ENCODE data around the gene LEAP2.

DNA sequence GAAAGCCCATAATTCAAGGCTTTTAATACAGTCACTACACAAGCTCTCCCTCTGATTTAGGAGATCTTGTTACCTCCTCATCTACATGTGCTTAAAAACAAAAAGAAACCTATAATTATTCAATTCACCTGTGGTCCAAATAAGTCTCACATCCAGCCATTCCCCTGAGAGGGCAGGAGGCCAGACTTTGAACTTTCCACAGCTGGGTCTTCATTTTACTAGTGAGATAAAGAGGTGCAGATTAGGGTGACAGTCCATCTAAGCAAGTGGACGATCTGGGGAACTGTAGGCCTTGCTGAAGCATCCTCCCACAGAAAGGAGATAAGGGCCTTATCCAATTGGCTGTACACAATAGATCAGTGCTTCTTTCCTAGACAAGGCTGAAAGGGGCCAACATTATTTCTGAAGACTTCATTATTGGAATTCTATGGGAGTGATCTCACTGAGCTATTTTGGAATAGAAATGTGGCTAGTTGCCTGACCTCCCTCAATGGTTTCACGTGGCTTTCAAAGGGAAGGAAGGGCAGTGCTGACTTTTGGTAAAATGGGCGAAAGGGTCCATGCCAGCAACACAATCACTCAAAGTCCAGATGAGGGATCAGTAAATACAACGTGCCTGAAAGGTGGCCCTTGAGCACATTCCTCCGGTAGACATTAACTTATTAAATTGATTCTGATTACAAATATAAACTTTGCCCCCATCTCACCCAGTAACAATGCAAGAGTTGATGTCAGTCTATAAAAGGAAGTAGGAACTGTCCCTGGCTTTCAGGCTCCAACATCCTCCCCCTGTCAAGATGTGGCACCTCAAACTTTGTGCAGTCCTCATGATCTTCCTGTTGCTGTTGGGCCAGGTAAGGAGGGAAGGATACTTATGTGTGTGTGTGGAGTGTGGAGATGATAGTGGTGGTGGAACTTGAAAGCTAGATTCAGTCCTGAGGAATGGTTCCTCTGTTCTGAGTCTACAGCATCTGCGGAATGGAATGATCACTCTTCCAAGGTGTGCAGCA lies at the start of gene LEAP2:
Gene LEAP2 (plus strand): TSS at position 771 of the 1,010 bp plus-strand sequence.
- PRO-cap = no peak

GRCh38 chr5:132915669-132915914 lies 42.1 kb downstream of the LEAP2 start:
- PRO-cap = no peak

DNA sequence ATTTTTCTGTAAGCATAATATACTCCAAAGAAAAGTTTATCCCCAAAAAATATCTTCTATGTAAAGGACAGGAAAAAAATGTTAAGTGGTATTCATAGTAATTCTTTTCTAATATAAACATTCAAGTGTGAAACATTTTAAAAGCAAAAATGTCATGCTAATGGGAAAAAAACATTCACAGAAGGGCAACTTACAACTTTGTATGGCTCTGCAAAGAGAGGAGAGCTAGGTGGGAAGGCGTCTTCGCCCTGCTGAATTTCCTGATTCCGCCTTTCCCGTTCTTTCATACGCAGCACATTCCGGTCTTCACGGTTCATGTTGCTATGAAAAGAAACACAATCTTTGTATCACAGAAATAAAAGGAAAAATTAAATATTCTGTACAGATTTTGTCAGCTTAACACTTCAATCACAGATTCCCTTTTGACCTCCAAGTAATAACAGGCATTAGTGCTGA lies 26.5 kb downstream of the AFF4 start:
- PRO-cap = no peak

GRCh38 chr5:132942239-132942720 lies 21.2 kb downstream of the AFF4 start:
- PRO-cap = no peak

DNA sequence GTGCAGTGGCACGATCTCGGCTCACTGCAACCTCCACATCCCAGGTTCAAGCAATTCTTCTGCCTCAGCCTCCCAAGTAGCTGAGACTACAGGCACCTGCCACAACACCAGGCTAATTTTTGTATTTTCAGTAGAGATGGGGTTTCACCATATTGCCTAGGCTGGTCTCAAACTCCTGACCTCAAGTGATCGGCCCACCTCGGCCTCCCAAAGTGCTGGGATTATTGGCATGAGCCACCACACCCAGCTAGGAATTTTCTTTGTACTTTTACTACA lies 11.9 kb downstream of the AFF4 start:
- PRO-cap = no peak

DNA sequence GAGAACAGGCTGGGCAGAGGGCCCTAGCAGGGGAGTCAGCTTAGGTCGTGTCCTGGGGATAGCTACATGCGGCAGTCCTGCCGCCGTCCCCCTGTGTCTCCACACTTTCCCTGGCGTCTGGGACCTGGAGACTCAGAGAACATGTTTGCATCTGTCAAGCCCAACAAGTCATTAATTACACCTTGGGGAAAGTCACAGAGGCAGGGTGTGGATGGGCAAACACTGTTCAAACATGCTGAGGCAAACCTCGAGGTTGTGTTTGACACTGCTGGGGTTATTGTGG lies 123.6 kb downstream of the C5orf15 start:
- PRO-cap = no peak

- PRO-cap = no peak
These were observed 24.0 kb upstream of the TCF7 start for GRCh38 chr5:134090366-134091034.

DNA sequence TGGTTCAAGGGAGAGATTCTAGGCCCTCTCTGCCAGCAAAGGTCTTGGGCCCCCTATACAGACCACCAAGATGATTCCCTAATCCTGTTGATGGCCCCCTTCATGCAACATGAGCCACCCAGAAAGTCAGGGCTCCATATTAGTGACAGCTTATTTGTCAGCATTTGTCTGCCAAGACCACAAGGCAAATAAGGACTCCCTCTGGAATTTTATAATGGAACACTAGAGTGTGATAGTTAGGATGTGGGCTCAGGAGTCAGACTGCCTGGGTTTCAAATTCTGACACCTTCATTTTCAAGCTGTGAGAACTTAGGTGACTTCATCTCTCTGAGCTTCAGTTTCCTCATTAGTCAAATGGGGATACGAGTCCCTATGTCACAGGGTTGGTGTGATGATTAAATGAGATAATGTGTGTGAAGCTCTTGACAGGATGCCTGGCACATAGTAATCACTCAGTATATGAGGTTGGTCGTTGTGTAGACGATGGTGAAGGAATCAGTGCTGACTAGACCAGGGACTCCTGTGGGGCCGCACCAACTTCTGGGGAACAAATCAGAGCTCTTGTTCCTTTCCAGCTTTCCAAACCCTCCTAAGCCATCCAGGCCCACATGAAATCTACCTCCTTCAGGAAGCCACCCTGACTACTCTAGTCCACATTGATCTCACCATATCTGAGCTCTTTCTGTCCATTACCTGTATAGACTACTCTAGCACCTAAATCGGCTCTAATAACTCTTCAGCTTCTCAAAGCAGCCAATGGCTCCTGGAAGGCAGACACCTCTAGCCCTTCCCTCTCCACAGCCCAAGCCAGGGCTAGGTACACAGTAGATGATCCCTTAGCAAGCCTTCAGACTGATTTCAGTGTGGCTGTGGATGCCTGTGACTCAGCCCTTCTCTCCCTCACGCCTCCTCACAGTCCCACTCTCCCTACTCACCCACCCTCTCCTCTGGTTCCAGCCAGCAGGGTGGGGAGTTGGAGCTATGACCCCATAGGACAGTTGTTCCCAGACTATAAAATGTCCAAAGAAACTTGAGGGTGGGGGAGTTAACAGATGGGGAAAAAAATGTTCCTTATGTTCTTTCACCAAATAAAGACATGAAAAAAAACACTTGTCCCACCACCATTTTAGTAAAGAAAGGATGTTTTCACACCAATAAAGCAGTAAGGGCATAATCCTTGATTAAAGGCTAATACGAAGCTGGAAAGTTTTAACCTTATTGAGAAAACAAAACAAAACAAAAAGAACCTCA lies 2.5 kb upstream of the TCF7 start:
- PRO-cap = no peak

- PRO-cap = no peak
These were observed 8.7 kb downstream of the TCF7 start for GRCh38 chr5:134123165-134123661.

DNA sequence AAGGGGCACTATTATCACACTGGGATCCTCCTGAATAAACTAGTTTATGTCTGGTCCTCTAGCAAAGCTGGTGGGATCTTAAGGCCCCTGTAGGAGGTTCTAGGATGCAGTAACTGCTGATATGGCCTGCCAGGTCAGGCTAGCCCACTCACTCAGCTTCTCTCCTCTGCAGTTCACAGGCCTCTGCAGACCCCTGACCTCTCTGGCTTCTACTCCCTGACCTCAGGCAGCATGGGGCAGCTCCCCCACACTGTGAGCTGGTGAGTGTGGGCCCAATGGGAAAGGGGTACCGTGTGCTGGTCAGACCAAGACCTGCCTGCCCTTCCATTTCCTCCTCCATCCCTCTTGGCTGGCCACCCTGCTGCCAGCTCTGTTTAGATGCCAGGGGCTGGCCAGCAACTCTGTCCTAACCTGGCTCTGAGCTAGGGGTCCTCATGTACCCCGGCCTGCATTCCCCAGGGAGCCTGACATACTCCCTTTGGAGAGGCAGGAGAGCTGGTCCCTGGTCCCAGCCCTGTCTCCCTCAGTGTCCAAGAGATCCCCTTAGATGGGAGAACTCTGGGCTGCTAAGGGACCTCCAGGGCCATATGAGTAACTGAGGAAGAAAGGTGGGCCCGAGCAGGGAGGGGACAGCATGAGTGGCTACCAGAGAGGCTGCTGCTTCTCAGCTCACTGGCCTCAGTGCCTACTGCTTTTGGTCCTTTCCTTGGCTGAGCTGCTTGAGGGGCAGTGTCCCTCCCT lies 24.5 kb downstream of the TCF7 start:
- PRO-cap = no peak

- PRO-cap = no peak
These were observed 26.8 kb downstream of the SKP1 start for GRCh38 chr5:134149667-134150619.

DNA sequence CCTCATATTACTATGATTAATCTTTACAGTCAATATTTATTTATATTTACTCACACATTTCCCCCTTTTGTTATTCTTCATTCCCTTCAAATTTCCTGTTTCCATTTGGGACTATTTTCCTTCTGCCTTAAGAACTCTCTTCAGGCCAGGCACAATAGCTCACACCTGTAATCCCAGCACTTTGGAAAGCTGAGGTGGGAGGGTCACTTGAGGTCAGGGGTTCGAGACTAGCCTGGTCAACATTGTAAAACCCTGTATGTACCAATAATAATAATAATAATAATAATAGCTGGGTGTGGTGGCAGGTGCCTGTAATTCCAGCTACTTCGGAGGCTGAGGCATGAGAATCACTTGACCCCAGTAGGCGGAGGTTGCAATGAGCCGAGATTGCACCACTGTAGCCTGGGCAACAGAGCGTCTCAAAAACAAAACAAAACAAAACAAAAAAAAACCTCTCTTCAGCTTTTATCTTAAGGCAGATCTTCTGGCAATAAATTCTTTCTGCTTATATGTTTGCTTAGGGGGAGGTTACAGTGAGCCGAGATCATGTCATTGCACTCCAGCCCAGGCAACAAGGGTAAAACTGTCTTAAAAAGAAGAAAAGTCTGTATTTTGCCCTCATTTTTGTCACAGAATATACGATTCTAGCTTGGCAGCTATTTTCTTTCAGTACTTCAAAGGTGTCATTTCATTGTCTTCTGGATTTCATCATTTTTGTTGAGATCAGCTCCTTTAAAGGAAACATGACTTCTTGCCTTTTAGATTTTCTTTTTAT lies 53.7 kb upstream of the PPP2CA start:
- PRO-cap = no peak

DNA sequence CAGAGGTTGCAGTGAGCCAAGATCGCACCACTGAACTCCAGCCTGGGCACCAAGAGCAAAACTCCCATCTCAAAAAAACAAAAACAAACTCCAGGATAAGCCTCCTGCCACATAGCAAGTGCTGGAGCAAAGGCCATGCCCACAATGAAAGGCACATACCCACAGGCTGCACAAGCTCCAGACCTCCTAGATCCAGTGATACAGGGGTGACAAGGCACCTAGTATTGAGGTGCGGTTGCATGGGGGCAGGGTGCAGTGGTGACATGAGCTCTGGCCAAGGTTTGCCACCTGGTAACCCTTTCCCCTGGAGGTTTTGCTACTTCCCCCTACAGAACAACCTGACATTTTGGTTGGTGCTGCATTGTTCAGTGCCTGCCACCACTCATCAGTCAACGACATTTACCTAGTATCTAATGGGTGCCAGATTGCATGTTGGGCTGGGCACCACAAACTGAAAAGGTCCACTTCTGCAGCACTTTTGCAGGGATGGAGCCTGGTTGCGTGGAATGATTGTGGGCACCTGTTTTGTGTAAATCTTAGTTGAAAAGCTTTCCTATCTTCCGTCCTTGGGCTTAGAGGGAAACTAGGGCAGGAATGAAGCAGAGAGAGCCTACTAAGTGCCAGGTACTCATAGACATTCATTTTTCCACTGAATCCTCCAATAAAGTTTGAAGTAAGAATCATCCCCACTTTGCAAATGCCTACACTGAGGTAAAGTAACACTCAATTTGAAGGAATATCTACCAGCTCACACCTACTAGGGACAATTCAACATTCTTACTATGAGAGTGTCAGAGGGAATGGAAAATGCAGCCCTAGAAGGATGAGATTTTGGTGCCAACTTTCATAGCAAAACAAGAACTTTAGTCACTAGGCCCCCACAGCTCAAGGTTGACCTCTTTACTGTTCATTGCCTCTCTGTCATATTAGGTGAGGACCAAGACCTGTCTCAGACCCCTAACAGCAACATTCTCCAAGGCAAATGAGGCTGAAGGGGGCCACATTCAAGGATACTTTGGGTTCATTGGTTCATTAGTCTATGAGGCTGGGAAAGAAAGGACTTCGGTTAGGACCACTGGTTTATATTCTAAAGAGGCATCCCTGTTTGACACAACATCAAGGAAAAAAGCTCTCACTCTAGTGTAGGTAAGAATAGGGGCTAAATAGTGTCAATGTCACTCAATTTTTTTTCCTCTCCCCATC lies 14.1 kb downstream of the CDKN2AIPNL start:
- PRO-cap = no peak

GRCh38 chr5:134437334-134437485 lies 25.5 kb upstream of the CDKN2AIPNL start:
- PRO-cap = no peak

GRCh38 chr5:134437915-134438471 lies 26.3 kb upstream of the CDKN2AIPNL start:
- PRO-cap = no peak

DNA sequence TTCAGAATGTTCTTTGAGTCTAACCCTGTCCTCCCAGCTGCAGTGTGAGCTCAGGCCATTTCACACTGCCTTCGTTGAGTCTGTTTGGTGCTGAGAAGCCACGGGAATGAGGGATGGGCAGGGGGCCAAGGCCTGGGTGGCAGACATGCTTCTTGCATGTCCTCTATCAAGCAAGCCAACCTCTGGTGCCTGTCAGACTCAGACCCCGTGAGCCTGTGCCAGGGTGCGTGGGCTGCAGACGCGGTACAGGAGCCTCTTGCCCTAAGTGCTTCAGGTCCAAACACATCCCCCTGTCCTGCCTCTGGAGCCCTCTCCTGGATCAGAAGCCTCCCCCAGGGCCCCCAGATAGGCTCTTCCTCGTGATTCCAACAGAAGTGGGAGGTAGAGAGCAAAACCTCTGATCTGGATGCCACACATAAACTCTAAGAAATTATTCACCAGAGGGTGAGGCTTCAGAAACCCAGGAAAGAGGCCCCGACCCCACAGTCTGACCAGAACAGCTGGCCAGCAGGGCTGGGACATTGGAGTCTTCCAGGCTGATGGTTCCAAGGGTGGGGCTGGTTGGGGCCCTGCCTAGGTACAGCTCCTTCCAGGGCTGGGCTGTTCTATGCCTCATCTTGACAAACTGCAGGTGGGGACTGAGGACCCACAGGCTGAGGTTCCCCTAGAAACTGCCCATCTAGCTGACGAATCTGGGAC lies 46.7 kb upstream of the CDKN2AIPNL start:
- PRO-cap = no peak

GRCh38 chr5:134543747-134544625 lies 18.5 kb downstream of the JADE2 start:
- PRO-cap = no peak

- PRO-cap = no peak
These were observed 48.0 kb downstream of the JADE2 start for GRCh38 chr5:134573417-134573981.

GRCh38 chr5:134574500-134574789 lies 49.0 kb downstream of the JADE2 start:
- PRO-cap = no peak

DNA sequence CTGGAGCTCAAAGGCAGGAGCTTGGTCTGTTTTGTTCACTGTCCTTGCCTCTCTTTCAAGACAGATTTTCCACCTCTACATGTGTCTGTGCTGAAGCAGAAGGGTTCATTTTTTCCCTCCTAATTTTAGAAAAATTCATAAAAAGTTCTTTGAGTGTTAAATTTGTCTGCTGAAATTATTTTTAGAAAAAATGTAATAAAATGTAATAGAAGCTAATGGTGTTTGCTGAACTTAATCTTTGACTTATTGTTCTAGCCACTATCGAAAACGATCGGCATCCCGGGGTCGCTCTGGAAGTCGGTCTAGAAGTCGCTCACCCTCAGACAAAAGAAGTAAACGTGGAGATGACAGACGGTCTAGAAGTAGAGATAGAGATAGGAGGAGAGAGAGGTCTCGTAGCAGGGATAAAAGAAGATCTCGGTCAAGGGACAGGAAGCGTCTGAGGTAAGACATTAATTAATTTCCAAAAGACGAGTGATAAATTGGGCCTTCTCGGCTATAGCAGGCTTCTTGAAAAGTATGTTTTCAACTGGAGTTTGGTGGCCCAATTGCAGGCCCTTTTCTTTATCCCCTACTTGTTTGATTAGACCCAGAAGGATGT lies 5.2 kb downstream of the DDX46 start:
- PRO-cap = no peak

All from left lung (tissue), 1 donor.